ENCODE data around the genes HAPLN4 and GATAD2A.

GRCh38 chr19:18961943-18962160 lies 20.8 kb upstream of the HOMER3 start:
- PRO-cap, 7 experiments = no peak in any of the 7 experiments

DNA sequence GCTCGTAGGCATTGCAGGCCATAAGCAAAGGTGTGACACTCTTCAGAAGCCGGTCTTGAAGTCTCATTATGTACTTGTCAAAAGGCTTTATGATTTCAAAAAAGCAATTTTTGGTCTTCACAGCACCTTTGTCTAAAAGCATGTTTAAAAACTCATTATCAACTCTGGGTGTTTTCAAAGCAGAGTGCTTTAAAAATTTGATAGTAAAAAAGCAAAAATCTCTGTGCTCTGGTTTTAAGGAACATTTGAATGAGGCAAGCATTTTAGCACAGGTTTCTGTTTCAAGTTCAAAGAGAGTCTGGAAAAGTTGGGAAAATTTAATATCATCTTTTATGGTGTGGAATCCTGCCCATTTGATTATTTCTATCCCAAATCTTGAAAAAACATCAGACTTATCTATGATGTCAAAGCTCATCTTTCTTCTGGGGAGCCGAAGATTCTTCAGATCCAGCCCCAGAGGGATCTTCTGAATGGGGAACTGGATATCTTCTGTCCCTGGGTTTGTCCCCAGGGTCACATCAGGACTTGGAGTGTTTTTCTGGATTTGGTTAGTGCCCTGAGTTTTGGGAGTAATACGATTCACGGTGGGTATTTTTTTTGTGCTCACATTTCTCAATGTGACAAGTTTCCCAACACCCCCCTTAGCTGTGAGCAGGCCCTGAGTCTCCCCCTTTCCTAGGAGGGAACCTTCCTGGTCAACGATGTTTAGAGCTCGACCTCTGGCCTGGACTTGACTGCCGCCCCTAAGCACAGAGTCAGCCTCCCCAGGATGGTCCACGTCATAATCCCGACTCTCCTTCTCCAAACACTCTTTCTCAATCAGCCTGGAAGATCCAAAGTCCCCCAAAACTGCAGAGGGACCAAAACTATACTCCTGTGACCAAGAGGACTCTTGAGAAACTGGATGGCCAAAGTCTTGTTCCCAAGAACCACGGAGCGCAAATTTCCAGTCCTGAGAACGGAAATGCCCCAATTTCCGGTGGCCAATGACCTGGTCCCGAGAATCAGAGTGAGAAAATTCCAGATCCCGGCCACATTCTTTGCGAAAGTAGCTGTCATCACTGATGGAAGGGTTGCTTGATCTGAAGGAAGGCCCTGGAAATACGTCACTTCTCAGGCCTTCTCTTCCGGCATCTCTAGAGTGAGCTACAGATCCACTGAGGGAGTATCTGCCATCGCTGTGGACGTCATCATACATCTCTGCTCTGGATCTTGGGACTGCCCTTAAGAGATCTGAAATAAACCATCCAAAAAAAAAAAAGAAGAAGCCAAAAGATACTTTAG lies 7.9 kb downstream of the SUGP2 start:
- PRO-cap, 7 experiments = no peak in any of the 7 experiments

- PRO-cap, 7 experiments = no peak in any of the 7 experiments
Measured at GRCh38 chr19:19105013-19106149, 32.9 kb downstream of the TMEM161A start.

DNA sequence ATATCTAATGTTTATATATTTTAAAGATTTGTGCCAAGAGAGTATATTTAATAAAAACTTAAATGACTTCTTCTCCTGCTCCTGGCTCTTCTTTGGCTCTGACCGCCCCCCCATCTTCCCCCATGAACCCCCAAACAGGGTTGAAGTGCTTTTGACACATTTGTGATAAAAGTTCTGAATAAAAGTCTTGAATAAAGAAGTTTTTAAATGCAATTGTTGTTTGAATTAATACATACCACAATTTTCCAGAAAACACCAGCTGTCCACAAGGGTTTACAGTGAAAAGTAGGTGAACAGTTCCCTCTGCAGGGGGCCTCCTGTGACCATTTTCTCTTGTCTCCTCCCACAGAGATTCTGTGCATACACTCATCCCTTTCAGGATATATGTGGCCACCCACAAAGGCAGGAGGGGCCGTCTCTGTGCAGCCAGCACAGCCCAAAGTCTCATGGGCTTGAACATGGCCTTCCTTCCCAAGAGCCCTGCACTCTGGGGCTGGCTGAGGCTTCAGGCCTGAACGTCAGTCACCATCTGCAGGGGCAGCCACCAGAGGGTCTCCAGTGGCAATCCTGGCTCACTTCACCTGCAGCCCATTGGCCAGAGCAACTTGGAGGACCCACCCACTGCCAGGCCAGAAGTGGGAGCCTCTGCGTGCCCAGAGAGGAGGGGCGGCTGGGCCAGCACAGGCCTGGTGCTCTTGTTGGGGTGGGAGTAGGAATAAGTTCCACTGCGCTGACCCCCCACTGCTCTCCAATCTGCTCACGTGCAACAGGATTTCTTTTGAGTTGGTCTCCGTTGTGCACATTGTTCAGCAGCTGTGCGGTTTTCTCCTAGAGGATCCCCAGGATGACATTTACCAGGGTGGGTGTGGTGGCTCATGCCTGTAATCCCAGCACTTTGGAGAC lies 25.2 kb downstream of the TMEM161A start:
- PRO-cap, 7 experiments = no peak in any of the 7 experiments

DNA sequence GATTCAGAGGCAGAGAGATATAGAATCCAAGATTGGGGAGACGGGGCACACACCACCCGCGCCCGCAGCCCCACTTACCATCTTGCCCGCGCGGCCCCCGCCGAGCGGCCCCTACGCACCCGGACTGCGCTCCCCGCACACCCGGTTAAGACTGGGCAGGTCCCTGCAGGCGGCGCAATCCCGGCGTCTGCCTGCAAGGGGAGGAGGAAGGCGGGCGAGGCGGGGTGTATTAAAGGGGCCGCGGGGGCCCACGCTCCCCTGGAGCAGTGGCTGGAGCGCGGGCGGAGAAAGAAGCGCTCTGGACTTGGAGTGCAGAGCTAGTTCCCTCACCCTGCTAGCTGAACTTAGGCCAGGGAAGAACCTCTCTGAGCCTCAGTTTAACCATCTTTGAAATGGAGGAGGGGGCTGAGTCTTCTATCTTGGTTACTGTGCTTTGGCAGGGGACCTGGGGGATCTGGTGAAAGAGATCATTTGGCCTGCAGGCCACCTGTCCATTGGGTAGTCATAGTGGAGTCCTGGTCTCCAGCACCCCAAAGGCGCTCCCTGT lies at the start of gene HAPLN4:
HAPLN4 (minus strand) TSS at position 153 of the 547 bp plus-strand sequence.
- PRO-cap, 7 experiments = no peak in any of the 7 experiments

DNA sequence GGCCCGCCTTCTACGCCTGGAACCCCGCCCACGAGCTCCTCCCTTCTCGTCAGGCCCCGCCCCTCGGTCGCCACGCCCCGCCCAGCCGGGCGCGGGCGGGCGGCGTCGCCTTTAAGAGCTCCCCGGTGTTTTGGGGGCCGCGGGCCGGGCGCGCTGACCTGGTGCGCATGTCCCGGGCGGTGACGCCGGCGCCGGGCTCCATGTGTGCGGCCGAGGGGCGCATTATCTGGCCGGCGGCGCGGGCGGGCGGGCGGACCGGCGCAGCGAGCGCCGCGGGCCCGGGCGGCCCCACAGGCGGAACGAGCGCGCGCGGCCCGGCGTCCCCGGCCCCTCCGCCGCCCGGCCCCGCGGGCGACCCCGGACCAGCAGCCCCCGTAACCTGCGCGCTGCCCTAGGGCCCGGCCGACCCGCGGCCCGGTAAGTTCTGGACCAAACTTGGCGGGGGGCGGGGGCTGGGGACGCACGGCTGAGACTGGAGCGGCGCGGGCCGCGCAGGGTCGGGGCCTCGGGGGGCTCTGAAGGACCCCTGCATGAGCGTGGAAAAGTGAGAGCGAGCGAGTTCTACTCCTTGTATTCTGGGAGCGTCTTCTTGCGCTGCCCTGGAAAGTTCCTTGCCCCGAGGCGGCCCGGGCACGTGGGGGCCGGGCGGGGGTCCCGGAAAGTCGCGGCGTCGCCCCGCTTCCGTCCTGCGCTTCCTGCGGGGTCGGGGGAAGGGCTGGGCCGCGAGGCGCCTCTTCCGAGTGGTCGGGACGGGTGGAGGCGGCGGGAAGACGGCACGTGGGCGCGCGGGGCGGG lies at the start of gene GATAD2A:
GATAD2A (plus strand) TSS at position 73 of the 795 bp plus-strand sequence.
- PRO-cap, 7 experiments = peak in 7 of 7 experiments; most common plus-strand start position 225 of the sequence (in 7); most common minus-strand start position 636 of the sequence (in 3)

GRCh38 chr19:19434325-19435195 lies 29.1 kb downstream of the GATAD2A start:
- PRO-cap, 7 experiments = no peak in any of the 7 experiments

DNA sequence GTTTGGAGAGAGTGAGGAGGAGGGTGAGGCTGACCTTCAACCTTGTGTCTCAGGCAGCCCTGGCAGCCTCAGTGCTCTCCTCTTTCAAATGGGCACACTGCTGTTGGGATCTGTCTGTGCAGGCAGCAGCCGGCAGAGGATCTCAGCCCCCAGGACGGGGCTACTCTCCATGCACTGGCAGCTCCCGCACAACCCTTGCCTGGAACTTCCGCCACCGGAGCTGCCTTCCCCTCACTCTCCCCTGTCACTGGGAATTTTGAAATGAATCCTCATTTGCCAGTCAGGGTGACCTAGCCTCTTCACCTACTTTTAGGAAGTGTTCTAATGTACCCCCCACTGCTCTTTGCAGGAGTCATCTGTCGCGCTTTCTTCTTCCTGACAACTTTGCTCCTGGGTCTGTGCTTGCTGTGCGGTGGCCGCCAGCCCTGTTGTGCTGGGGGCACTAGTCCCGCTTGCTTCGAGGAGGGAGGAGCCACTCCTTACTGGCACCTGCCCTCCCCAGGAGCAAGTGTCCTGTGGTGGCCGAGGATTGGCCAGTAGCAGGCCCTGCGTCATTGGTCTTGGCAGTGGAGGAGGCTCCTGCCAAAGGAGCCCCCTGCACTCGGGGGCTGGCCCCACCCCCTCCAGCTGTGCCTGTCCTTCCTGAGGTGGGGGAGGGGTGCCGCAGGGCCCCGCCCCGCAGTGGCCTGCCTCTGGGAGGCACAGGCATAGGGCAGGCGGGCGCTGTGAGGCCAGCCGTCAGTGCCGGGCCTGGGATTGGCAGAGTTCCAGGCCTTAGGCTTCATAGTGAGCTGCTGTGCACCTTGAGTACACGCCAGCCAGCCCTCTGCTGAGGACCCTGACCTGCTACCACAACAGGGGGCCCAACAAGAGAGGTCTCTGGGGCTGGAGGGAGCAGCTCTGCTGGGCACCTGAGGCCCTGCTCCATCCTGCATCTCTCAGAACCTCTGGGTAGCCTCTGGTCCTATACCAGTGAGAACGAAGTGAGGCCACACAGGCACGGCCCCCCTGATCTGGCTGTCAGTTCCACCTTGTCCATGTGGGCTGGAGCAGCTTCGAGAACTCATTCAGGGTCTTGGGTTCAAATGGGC lies 53.2 kb downstream of the TSSK6 start:
- PRO-cap, 7 experiments = no peak in any of the 7 experiments

DNA sequence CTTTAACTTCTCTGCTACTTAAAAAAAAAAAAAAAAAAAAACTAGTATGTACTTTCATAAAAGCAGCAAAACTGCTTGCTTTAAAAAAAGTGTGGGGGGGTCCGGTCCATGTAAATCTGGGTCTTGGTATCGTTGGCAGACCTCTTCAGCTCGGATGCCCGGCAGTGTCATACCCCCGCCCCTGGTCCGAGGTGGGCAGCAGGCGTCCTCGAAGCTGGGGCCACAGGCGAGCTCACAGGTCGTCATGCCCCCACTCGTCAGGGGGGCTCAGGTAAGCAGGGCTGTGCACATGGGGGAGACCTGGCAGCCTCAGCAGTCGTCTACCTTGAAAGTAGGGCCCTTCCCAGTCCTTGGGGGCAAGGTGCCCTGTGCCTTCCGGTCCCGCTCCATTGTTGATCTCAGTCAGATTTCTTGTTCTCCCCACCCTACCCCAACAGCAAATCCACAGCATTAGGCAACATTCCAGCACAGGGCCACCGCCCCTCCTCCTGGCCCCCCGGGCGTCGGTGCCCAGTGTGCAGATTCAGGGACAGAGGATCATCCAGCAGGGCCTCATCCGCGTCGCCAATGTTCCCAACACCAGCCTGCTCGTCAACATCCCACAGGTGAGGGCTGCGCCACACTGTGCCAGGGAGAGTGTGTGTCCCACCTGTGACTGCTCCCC lies 19.6 kb downstream of the TSSK6 start:
- PRO-cap, 7 experiments = no peak in any of the 7 experiments

DNA sequence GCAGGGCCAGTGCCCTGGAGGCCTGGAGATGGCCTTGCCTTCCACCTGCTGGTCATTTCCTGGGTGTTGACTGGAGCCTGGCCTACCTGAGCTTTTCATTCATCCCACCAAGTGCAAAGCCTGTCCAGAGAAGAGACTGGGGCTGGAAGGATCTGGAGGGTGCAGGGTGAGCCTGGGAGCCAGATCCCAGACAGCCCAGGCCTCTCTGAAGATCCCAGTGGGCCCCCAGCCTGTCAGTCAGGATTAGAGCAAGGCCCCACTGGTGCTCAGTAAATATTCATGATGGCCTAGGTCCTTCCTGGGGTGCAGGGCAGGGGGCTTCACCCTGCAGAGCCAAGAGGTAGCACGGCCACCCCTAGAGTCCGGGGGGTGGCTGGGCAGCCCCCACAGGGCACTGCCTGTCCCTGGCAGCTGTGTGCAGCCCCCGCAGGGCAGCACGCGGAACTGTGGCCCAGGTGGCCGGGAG lies 3.3 kb upstream of the YJEFN3 start:
- PRO-cap, 7 experiments = no peak in any of the 7 experiments

- PRO-cap, 7 experiments = peak in 1 of 7 experiments; most common minus-strand start chr19:19632920 (in 1)
Measured at GRCh38 chr19:19632644-19633139, 4.7 kb upstream of the LPAR2 start.

DNA sequence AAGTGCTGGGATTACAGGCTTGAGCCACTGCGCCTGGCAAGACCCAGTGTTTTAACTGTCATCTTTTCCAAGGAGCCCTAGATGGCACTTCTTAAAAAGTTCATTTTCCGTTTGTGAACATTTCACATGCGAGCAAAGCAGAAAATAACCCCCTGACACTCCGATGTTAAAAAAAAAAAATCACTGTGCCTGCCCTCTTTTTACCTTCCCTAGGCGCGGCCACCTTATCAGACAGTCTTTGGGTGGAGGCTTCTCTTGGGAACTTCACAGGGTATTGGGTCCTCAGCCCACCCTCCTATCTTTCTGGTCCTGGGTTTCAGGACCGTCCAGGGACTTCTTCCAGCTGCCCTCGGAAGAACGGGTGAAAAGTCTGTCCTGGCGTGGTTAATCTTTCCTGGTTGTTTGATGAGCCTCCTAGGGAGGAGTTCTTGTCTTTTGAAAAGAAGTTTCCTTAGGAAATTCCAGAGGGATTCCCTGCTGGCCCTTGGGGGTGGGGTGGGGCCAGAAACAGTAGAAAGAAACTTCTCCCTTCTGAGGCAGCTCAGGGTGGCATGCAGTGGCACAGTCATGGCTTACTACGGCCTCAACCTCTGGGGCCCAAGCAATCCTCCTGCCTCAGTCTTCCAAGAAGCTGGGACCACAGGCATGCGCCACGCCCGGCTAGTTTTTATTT lies 1.2 kb downstream of the ZNF101 start:
- PRO-cap, 7 experiments = peak in 2 of 7 experiments; most common plus-strand start position 234 of the sequence (in 2); most common minus-strand start position 115 of the sequence (in 1)

GRCh38 chr19:19956577-19957179 lies 55.9 kb downstream of the ZNF93 start:
- PRO-cap, 7 experiments = no peak in any of the 7 experiments

DNA sequence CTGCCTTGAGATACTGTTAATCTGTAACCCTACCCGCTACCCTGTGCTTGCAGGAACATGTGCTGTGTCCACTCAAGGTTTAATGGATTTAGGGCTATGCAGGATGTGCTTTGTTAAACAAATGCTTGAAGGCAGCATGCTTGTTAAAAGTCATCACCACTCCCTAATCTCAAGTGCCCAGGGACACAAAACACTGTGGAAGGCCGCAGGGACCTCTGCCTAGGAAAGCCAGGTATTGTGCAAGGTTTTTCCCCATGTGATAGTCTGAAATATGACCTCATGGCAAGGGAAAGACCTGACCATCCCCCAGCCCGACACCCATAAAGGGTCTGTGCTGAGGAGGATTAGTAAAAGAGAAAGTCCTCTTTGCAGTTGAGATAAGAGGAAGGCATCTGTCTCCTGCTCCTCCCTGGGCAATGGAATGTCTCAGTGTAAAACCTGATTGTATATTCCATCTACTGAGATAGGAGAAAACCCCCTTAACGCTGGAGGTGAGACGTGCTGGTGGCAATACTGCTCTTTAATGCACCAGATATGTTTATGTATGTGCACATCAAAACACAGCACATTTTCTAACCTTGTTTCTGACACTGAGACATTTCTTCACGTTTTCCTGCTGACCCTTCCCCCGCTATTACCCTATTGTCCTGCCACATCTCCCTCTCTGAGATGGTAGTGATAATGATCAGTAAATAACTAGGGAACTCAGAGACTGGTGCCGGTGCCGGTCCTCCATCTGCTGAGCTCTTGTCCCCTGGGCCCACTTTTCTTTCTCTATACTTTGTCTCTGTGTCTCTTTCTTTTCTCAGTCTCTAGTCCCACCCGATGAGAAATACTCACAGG lies 4.9 kb downstream of the ZNF90 start:
- PRO-cap, 7 experiments = no peak in any of the 7 experiments

GRCh38 chr19:21020828-21021665 lies 590 bp downstream of the ZNF430 start:
- PRO-cap, 7 experiments = peak in 7 of 7 experiments; most common plus-strand start chr19:21020988 (in 2); most common minus-strand start chr19:21020961 (in 7)

DNA sequence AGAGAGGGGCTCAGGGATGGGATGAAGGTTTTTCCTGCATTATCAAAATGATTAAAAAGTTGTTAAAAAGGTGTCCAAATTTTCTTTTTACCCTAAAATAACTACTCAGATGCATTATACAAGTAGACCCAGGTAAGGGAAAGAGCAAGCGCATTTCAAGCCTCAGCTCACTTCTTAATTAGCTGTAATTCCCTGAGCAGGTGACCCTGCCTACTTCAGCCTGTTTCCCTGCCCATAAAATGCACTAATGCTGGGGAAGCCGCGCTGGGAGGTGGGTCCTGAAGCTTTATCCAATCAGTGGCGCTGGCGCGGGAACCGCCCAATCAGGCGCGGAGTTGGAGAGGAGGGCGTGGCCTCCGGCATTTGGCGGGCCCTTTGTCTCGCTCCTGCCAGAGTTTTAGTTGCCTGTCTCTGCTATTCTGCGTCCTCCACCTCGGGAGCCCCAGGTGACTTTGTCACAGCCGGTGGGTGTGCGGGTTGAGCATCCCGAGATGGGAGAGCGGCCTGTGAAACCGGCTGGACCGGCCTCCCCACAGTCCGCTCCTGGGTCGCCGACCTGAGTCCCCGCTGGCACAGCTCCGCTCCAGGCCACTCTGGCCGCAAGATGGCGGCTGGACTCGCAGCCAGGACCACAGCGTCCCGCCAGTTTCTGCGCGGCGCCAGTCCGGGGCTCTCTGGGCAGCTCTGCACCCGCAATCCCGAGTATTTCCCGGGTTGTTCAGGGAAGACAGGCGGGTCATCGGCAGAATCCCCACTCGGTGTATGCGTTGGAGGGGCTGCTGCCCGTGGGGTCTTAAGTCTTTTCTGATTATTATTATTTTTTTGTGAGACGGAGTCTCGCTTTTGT lies 30.7 kb upstream of the ZNF429 start:
- PRO-cap, 7 experiments = peak in 1 of 7 experiments; most common plus-strand start position 392 of the sequence (in 1)

DNA sequence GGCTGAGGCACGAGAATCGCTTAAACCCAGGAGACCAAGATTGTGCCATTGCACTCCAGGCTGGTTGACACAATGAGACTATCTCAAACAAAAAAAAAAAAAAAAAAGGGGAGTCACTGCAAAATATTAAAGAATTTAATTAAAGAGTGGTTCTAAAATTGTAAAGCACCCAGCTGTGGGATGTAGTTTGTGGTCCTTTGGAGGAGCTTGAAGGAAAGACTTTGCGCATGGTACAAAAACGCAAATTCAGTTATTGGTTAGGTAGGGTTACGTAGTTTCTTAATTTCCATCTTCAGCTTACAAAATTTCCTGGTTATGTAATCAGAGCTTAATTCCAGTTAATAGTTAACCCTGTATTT lies 932 bp downstream of the ZNF429 start:
- PRO-cap, 7 experiments = peak in 1 of 7 experiments; most common plus-strand start position 51 of the sequence (in 1); most common minus-strand start position 42 of the sequence (in 1)

GRCh38 chr19:21567518-21568455 lies 62.4 kb downstream of the ZNF429 start:
- PRO-cap, 7 experiments = no peak in any of the 7 experiments

- PRO-cap, 7 experiments = no peak in any of the 7 experiments
Measured at GRCh38 chr19:22009973-22010355, 779 bp downstream of the ZNF208 start.

DNA sequence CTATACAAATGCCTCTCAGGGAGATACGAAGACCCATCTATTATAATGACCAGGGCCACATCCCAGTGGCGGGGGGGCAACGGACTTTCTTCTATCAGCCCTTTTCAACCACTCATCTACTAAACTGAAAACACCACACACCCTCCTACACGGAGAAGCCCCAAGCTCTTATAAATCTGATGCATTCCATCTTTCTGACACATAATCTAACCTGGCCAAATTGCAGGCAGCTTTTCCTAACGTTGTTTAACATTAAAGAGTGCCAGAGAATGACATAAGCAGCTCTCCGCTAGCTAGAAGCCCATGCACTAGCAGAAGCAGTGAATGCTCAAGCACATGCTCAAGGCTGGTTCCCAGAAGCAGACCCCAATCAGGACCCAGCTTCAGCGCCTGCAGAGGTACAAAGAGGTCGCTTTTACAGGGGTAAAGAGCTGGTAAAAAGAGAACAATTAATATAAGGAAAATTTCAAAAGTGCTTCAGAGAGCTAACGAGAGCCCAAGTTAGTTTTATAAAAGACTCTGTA lies 104.7 kb upstream of the ZNF98 start:
- PRO-cap, 7 experiments = no peak in any of the 7 experiments

Measured in T-cell (primary cell).